Hepatocyte (in vitro differentiated cells and primary cell): ENCODE data around the genes PICK1, MAFF, CSNK1E and KCNJ4.

DNA sequence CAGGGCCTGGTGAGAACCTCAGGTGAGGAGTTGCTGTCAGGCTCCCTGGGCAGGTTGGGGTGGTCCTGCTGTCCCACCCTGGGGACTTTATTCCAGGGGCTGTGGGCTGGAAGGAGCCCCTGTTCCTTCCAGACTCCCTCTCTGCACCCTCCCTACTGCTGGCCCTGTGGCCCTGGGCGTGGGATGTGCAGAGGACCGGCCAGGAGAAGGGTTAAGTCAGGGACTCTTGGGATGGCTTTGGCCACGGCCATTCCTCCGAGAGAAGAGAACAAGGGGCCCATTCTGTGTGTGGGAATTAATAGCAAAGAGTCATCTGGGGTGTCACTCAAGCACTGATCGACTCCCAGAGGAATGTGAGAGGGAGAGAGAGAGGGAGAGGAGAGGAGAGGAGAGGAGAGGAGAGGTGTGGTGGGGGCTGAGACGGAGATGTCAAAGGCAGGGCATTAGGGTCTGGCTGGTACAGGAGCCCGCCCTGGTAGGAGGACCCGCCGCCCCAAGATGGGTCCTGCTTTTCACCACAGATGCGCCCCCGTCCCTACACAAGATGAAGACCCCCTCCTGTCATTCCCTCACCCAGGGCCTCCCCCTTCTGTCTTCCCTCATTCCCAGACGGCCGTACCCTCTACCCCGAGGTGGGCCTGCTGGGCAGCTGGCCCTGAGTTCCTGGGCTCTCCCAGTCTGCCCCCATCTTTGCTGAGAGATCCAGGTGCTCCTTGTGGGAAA lies 14.3 kb upstream of the SOX10 start:
- RAMPAGE, long total RNA = no peak
- RRBS = no CpG with 5 or more reads among the region's 14 CpGs

DNA sequence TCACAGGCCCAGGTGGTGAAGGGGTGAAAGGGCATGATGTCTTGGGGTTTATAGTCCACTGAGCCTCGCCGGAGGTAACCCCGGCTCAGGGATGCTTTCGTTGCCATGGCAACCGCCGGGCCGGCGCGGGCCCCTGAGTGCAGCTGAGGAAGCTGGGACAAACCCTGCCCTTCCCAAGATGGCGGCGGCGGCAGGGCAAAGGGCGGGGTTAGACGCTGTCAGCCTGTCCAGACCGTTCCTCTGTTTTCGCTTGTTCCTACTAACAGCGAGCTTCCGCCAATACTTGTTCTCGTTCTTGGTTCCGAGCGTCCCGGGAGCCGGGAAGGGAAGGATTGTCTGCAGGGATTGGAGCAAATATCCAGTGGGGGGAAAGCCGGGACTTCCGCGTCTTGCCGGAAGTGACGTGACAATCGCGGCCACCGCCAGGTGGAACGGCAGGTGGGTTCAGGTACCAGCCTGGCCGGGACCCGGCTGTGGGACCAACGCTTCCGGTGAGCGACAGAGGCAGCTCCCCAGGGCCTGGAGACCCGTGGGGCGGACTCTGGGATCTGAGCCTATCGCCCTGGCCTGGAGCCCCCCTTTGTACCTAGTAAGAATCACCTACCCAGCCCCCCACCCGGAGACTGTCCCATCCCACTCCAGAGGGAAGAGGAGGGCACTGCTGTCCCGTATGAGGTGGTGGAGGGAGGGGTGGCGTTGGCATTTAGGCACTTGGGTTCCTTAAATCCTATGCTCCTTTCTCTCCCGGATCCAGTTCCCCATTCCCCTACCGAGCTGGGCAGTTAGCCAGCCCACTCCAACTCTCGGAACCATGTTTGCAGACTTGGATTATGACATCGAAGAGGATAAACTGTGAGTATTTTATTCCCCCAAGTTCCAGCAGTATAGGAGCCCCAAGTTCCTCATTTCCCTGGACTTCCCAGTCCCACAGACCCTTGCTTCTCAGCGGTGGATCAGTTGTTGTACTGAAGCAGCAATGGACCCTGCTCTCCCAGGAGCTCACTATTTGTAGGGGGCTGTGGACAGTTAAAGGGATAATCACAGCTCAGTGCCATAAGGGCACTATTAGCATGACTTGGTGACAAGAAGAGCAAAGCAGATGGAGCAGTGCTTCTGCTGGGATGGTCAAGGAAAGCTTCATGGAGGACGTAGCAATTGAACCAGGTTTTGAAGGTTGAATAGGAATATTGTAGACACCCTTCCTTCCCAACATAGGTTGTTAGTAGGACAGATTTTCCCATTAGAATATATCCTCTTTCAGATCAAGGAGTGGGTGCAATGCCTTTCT lies at the start of gene PICK1:
Gene PICK1, plus strand, starts transcription at position 406 of the 1,288 bp plus-strand sequence.
- RAMPAGE, long total RNA = no peak
- RRBS = 2% methylated on average over 7 of the region's 49 CpGs

DNA sequence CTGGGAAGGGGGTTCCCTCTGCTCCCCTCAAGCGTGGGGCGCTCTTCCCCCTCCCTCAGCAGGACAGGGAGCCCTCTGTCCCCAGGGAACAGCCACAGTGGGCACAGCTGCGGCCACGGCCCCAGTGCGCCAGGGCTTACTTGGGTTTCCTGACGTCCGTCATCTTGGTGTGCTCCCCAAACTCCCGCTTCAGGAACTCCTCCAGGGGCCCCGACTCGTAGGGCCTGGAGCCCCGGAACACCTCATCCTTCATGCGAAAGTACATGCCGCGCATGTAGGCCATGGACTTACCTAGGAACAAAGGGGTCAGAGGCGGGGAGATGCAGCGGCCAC lies 10.1 kb upstream of the BAIAP2L2 start:
- RAMPAGE, long total RNA = no peak
- RRBS = no CpG with 5 or more reads among the region's 16 CpGs

- RAMPAGE, long total RNA = no peak
- RRBS = no CpG with 5 or more reads among the region's 23 CpGs
Observed at GRCh38 chr22:38126272-38127132, 16.0 kb upstream of the BAIAP2L2 start.

DNA sequence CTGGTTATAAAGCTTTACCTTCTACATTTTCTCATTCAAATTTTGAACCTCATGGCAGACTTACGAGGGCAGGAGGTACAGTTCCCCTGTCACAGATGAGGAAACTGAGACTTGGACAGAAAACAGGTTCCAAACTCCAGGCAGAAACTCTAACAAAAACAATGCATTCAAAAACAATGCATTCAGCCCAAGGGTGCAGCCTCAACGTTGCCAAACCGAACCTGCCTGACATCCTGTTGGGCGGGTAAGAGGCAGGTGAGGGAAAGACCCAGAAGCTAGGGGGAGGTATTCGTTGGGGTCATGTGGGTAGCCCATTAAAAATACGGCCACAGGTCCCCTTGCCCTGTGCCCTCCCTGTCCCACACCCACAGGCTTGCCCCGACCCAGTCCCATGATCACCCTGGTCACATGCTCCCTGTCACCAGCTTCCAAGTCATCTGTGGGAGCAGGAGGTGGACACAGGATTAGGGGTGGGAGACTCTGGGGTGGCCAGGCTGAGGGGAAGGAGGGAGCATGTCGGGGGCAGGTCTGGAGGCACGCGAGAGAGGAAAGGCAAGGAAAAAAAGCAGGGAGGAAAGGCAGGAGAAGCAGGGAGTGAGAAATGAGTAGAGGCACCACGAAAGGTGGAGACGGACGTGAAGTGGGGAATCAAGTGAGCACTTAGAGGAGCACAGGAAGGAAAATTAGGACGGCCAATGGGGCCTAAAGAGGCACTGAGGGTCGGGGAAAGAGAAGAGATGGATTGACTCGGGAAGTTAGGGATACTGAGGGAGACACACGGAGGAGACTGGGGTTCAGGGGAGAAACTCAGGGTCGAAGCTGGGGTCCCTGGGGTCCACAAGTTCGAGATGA lies 693 bp downstream of the PLA2G6 start:
- RAMPAGE, long total RNA = no peak
- RRBS = no CpG with 5 or more reads among the region's 19 CpGs

- RAMPAGE, long total RNA = no peak
- RRBS = 1% methylated on average over 41 of the region's 77 CpGs
Observed at GRCh38 chr22:38201394-38202314, at the start of gene MAFF. Gene MAFF (plus strand): TSS chr22:38201994.

DNA sequence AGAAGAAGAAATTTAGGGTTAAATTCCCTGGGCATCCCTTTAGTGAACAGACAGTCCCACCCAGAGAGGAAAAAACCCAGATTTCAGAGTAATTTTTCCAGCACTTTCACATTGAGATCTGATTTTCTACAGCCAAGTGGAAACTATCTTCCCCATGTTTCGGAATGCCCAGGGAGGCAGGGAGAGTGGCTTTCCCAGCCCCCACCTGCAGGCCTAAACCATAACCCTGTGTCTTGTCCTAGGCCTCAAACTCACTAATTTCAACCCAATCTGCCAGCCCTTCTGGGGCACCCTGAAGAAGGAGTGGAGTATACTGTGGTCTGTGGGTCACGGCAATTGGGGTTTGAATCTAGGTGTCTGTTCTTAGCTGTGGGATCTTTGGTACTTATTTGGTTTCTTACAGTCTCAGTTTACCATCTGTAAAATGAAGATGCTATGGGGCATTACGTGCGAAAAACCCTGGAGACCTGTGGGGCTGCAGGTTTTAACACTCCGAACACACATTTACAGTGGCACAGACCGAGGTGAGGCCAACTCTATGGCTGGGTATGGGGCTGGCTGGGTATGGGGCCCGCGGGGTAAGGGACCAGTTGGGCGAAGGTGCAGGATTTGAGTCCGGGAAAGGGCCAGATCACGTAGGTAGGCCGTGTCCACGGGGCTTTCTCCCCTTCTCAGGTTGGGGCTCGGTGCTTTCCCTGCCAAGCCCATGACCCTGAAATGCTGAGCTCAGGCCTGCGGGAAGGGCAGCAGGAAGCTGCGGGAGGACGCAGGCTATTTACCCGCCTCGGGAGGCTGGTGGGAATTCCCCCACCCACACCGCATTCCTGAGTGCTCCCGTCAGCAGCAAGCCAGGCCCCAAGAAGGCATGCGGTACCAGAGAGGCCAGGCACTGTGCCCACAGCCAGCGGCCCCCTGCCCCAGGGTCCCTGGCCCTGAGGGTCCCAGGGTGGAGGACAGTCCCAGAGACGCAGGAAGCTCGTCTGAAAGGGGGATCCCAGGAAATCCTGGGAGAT lies 16.5 kb downstream of the MAFF start:
- RAMPAGE, long total RNA = no peak
- RRBS = no CpG with 5 or more reads among the region's 25 CpGs

- RAMPAGE, long total RNA = no peak
- RRBS = no CpG with 5 or more reads among the region's 26 CpGs
Observed at GRCh38 chr22:38219011-38220178, 17.6 kb downstream of the MAFF start.

DNA sequence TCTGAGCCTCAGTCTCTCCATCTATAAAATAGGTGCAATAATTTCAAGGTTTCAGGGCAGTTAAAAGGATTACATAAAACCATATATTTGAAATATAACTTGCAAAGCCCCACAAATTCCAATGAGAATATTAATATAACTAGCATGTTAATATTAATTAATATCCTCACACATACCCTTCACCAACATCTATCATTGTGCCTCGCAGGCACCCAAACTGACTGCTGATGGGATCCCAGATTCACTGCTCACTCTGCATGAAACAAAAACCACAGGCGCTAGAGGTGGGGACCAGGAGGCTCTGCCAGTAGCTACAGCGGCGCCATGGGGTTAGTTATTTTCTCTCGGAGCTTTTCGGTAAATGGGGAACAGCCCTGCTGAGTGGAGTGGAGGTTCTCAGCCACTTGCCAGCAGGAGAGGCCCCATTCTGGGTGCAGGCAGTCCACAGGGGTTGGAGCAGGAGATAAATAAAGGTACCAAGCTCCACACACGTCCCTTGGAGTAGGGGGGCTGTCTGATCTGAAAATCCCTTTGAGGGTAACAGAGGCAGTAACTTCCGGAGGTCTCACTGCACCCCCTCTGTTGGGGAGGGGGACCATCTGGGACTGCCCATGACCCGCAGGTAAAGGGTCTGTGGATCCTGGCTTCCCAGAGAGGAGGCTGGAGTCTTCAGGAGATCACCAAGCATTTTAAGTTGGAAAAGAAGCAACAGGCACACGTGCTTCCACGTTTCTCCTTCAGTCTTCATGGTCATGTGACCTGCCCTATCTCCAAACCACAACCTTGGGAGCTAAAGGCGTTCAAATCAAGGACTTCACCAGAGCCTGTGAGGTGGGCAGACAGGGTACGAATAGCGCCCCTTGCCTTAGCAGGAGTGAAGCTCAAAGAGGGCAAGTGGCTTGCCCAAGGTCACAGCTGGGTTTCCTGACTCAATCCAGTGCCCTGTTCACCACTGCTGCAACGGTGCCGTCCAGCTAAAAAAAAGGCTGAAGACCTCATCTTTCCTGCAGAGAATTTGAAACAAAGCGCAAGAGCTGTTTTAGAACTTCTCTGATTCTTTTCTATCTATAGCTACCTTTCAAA lies 6.9 kb downstream of the TMEM184B start:
- RAMPAGE, long total RNA = no peak
- RRBS = no CpG with 5 or more reads among the region's 17 CpGs

GRCh38 chr22:38270544-38271197 lies 2.1 kb downstream of the TMEM184B start:
- RAMPAGE, long total RNA = no peak
- RRBS = no CpG with 5 or more reads among the region's 11 CpGs

DNA sequence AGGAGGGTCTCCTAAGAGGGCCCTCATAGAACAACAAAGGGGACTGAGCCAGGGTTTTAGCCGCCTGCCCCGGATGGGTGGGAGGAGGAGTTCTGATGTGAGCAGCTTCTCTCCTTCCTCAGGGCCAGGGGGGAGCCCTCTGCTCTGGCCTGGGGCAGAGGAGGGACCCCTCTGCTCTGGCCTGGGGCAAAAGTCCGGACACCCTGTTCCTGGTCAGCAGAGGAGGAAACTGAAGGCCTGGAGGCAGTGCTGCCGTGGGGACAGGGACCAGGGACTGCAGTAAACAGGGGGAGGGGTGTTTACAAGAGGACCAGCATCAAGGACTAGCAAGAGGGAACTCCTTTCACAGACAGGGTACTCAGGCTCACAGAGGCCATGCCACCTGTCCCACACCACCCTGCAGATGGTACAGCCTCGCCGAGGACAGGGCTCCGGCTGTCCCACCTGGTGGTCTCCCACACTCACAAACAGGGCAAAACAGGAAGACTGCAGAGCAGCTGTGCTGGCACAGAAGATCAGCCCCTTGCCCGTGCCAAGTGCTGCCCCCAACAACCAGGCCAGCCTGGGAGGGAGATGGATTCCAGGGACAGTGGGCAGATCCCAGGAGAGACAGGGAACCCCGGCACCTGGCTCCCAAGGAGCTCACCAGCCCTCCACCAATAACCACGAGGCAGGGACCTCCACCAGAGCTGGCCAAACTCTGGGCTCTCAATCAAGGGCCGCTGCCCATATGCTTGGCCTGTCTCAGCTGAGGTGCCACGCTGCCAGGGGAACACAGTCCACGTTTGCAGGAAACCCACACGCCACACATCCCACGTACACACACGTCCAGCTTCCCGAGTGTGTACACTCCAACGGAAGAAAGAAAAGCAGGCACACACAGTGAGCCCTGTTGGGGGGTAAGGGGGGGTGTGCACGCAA lies 2.2 kb downstream of the CSNK1E start:
- RAMPAGE, long total RNA = no peak
- RRBS = no CpG with 5 or more reads among the region's 19 CpGs

DNA sequence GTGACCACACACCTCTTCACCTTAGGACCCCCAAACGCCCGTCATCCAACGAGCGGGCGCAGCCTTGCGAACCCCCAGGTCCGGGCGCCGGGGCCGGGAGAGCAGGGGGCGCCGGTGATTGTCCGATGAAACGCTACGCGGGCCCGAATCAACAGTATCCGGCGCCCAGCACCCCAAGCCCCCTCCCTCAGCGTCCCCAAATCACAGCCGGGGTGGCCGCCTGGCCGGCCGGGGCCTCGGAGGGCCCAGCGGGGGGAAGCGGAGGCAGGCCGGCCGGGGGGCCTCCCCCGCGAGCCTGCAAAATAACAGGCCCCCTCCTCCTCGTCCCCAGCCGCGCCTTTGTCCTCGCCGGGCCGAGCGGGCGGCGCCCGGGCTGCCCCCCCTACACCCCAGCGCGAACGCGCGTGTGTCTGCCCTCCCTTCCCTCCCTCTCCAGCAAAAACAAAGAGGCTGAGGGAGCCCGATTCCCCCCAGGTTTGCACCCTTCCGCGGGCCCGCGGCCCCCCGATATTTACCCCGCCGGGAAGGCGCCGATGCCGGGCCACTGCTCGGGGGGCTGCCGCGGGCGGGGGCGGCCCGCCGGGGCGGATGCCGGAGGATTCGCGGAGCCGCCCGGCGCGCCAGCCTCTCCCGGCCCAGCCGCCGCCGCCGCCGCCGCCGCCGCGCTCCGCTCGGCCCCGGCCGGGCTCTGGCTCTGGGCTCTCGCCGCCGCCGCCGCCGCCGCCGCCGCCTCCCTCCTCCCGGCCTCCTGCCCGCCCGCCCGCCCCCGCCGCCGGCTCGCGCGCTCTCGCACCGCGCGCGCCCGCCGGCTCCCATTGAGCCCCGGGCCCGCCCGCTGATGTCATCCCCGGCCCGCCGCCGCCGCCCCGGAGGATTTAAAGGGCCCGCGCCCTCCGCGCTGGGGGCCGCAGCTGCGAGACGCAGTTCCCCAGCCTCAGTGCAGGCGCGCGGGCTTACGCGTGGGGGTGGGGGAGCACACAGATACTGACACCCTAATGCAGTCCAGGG lies at the start of gene CSNK1E:
Gene CSNK1E, minus strand, starts transcription at position 789 of the 1,008 bp plus-strand sequence.
- RAMPAGE, long total RNA = no peak
- RRBS = 2% methylated on average over 49 of the region's 133 CpGs

- RAMPAGE, long total RNA = no peak
- RRBS = no CpG with 5 or more reads among the region's 14 CpGs
Observed at GRCh38 chr22:38423840-38424669, 30.9 kb downstream of the KCNJ4 start.

DNA sequence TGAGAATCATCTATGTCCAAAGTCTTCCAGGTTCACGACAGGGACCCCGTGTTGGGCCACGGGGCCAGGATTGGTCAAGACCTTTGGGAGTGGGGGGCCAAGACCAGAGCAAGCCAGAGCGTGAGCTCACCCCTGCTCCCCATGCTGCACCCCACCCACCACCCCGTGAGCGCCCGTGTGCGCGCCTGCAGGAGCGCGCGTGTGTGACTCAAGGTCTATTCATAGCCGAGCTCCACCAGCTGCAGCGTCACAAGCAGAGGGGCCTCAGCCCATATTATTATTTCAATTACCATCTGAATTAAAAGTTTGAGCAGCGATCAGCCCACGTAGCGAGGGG lies 5.2 kb downstream of the KCNJ4 start:
- RAMPAGE, long total RNA = no peak
- RRBS = no CpG with 5 or more reads among the region's 17 CpGs

- RAMPAGE, long total RNA = no peak
- RRBS = 2% methylated on average over 39 of the region's 92 CpGs
Observed at GRCh38 chr22:38454332-38455216, at the start of gene KCNJ4. Gene KCNJ4 (minus strand): TSS chr22:38455199.

- RAMPAGE, long total RNA = no peak
- RRBS = 3% methylated on average over 6 of the region's 40 CpGs
Observed at GRCh38 chr22:38461413-38461883, 6.4 kb upstream of the KDELR3 start.

GRCh38 chr22:38480905-38482063 lies 13.4 kb downstream of the KDELR3 start:
- RAMPAGE, long total RNA = no peak
- RRBS = no CpG with 5 or more reads among the region's 10 CpGs

GRCh38 chr22:38483291-38483802 lies 15.5 kb downstream of the KDELR3 start:
- RAMPAGE, long total RNA = no peak
- RRBS = no CpG with 5 or more reads among the region's 5 CpGs

DNA sequence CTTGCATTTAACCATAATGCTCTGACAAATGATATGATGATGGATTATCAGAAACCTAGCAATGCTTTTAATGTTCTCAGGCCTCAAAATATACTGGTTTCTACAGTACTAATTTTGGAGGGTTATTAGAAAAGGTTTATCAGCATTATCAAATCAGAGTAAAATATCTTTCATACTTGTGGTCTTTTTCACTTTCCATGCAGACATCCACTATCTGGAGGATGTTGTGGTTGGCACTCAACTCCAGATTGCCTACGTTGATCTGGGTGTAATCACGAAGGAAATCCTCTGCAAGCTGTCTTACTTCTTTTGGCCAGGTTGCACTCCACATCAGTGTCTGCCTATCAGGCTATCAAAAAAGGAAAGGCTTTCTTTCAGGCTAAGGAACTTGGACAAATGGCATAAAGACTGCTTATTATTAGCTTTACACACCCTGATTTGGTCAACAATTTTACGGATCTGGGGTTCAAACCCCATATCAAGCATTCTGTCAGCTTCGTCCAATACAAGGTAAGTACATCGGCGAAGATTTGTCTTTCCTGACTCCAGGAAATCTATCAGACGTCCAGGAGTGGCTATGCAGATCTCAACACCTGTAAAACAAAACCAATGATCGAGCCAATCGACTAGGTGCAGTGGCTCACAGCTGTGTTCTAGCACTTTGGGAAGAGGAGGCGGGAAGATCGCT lies 11.5 kb downstream of the DDX17 start:
- RAMPAGE, long total RNA = no peak
- RRBS = no CpG with 5 or more reads among the region's 11 CpGs

DNA sequence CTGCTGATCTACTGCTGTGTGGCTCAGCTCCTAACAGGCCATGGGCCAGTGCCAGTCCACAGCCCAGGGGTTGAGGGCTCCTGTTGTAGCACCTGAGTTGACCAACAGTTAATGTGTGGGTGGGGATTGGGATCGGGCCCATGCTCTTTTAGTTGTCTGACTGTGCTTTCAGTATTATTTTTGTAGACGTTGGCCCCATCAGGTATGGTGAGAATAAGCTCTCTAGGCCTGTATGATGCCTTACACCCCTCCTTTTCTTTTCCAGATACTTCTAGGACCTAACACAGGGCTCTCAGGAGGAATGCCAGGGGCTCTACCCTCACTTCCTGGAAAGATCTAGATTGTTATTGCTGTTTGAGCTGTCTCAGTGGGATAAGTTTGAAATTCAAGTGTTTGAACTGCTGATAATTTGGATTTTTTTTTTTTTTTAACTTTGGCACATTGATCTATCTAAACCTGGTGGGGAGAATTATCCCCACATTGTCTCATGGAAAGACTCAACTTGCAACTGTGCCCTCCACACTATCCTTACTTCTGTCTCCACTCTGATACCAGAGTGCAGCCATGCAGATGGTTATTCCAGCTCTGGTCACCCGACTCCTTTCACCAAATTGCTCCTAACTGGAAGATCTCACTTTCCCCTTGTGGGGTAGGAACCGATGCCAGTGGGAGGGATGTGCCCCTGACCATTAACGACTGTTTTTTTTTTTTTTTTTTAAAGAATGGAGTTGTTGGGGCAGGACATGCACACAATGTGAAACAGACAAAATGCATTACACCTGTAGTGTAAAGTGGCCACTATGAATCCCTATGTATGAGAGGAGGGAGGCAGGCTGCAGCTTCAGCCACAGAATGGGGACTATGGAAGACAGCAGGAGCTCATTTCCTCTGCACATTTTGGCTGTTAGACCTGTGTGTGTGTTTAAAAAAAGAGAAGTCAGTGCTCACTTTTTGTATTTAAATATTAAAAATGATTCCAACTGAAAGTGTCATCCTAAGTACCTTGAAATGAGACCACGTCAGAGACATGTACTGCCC lies 2.1 kb downstream of the TOMM22 start:
- RAMPAGE, long total RNA = no peak
- RRBS = no CpG with 5 or more reads among the region's 6 CpGs